ENCODE data around the genes SHROOM1 and VDAC1.

DNA sequence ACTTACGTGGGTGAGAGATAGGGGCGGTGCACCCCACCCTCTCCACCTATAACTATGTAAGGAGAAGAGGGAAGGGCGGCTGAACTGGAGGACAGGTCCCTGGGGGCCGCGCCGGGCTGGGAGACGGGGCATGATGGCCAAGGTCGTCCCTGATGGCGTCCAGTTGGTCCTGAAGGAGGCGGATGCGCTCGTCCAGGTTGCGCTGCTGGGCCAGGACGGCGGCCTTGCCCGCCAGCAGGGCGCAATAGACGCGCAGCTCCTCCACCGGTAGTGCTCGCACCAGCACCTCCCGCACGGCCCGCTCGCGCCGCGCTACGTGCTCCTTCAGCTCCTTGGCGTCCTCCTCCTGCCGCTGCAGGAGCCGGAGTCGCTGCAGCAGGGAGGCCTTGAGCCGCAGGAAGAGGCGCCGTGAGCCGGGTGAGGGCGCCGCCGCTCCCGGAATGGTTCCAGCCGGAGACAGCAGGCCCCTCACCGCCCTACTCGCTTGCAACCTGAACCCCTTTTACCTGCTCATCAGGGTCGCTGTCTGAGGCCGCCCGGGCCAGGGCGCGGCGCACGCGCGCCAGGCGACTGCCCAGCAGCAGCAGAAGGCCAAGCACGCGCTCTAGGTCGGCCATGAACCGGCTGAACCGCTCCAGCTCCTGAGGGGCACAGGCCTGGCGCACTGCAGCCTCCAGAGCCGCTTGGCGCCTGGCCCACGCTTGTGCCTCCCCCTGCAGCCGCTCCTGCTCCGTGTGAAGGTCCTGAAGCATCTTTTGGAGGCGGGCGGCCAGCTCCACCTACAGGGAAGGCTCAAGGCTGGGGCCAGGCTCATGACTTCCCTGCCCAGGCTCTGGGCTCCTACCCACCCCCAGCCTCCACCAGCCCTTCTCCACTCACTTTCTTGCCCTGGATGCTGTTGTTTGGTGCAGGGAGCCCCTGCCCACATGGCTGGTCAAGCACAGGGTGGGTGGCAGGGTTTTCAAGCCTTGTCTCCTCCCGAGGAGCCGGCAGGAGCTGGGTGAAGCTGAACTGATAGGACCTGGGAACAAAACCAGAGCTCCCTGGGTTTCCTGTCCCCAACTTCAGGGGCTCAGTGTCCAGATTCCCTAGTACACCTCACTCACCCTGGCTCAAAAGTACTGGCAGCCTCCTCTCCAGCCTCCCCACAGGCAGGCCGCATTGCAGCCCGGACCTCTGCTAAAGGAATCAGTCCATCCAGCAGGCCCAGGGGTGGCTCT, 7.3 kb downstream of the SHROOM1 start:
- RRBS, result 22% methylated on average over 30 of the region's 71 CpGs

DNA sequence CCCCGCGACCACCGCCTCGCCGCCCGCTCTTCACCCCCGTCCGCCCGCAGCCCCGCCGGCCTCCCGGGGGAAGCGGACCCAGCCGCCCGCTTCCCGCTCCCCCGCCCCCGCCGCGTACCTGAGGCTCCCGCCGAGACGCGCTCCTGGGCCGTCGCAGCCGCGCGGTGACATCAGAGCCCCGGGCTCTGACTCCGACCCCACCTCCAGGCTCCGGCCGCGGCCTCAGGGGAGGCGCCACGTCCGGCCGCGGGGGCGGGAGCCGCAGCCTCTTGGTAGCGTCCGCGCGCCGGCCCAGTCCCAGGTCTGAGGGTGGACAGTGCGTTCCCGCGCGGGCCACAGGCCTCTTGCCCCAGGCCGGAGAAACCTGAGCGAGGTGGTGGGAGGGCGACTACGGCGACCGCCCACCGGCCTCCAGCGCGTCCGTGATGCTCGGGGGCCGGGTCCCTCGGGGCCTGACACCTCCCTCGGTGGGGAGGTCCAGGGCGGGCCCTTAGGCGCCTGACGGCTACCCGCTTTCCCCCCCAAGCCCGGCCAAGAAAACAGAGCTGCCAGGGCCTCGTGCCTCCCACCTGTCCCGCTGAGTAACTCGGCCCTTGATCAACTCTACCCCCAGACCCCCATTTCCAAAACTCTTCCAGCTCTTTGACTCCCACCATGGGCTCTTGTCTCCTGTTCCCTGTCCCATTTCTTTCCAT, at the start of gene SHROOM1:
Gene SHROOM1 (minus strand): TSS at position 172 of the 695 bp plus-strand sequence.
- RRBS, result 4% methylated on average over 50 of the region's 72 CpGs

DNA sequence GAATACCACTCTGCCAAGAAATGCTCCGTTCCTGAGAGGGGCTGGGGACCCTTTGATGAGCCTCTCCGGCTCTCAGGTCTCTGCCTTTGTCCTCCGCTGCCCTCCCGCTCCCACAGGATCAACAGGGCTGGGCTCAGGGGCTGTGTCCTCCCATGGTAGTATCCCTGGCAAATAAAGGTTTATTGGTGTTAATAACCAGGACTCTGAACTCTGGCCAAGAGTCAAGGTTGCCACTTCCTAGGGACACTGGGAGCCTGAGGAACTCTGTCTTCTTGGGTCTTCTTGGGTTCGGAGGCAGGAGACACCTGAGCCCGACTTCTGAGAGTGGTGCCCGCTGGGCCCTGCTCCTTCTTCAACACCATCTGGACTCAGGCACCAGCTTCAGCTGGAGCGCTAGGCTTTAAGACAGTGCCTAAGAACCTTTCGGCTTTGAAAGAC, 1.0 kb upstream of the SHROOM1 start:
- RRBS, result no CpG with 5 or more reads among the region's 9 CpGs

DNA sequence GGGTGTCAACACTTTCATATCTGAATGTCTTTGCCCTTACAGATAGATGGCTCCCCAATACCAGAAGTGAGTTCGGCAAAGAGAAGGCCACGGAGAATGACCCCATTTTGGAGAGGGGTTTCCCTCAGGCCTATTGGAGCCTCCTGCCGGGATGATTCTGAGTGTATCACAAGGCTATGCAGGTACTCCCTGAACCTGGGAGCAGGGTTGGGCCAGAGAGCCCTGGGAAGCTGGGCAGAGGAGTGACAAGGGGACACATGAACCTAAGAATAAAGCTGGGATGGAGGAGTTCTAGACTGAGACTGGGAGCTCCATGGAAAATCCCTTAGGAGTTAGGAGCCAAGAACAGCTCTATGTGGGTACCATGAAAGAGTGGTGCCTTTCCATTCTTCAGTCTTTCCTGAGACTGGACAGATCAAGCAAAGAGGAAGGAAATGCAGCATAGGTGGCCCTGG, 467 bp downstream of the LEAP2 start:
- RRBS, result no CpG with 5 or more reads among the region's 3 CpGs

DNA sequence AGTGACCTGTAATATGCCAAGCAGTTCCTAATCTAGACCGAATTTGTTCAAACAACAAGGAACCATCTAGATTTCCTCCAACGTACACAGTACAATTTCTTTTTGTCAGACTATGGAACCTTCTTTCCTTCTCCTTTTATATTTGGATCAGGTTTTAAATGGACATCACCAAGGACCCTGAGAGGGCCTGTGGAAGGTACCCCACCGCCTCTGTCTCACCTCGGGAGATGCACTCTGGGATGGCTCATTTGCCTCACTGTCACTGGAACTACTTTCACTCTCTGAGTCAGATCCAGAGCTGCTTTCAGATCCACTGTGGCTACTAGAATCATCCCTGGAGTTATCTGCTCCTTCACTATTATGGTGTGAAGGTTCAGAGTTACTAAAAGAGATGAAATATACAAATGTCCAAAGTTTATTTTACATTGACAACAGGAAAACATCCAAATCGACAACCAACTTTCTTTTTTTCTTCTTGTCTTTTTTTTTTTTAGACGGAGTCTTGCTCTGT, 24.6 kb downstream of the LEAP2 start:
- RRBS, result no CpG with 5 or more reads among the region's 6 CpGs

GRCh38 chr5:132906813-132907991, 33.7 kb downstream of the LEAP2 start:
- RRBS, result no CpG with 5 or more reads among the region's 4 CpGs

- RRBS, result no CpG with 5 or more reads among the region's 13 CpGs
These were observed 59.3 kb downstream of the HSPA4 start for GRCh38 chr5:133111034-133111625.

DNA sequence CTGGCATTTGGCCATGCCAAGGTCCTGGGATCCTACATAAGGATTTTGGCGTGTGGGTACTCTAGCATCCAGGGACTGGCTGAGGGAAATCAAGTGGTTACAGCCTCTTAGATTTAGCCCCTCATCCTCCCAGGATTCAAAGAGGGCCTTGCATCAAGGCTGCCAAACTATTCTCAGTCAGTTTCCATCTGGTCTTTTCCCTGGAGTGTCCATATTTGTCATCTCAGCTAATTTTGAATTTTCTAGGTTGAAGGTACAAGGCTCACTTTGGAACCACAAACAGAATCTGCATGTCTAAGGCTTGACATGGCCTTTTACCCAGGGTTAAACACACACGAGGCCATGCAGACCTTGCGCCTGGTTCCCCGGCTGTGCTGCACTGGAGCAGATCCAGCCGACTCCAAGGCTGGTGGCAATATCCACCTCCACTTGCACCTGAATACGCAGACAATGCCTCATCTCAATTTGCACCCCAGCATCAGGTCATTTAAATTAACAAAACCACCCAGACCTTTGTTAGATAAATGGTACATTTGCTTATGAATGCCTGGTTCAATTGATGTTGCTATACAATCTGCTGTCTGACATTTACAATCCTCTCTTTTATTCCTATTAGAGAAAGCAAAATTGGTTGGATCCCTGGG, 276.1 kb downstream of the HSPA4 start:
- RRBS, result no CpG with 5 or more reads among the region's 6 CpGs

DNA sequence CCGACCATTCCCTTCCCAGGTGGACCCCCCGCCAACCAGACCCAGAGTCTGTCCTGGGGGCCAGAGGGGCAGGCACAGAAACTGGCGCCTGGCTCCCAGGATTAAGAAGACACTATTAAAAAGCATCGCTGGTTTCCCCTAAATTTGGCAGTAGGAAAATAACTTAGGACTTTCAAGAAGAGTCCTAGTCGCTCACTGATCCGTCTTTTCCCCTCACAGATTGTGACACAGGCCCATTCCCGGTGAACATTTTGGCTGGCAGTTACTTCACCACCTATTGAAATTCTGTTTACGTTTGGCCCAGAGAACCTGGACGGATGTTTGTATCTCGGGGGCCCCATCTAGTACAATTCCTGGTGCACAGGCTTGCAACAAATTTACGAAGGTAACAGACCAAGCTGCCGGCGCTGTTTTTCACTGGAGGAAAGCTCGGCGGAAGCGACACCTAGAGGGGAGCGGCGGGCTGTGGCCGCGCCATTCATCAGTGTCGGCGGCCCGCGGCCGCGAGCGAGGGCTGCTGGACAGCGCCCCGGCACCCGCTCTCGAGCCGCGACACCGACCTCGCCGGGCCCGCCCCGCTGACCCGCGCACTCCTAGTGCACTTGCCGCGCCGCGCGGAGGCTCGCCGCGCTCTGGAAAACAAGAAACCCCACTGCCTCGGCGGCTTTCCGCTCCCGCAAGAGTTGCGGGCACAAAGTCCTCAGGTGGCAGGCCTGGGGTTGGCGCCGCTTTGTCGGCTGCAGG, 1.5 kb downstream of the FSTL4 start:
- RRBS, result 1% methylated on average over 8 of the region's 56 CpGs

GRCh38 chr5:133935154-133935593, 33.3 kb downstream of the C5orf15 start:
- RRBS, result no CpG with 5 or more reads among the region's 4 CpGs

- RRBS, result no CpG with 5 or more reads among the region's 3 CpGs
These were observed 29.5 kb downstream of the C5orf15 start for GRCh38 chr5:133938825-133939400.

- RRBS, result 2% methylated on average over 37 of the region's 110 CpGs
These were observed at the start of gene VDAC1 for GRCh38 chr5:134004326-134005186. TSS of gene VDAC1 (minus strand) at chr5:134004975.

- RRBS, result no CpG with 5 or more reads among the region's 16 CpGs
These were observed 28.2 kb downstream of the TCF7 start for GRCh38 chr5:134142454-134143382.

- RRBS, result no CpG with 5 or more reads among the region's 4 CpGs
These were observed 22.0 kb downstream of the PPP2CA start for GRCh38 chr5:134203923-134204246.

DNA sequence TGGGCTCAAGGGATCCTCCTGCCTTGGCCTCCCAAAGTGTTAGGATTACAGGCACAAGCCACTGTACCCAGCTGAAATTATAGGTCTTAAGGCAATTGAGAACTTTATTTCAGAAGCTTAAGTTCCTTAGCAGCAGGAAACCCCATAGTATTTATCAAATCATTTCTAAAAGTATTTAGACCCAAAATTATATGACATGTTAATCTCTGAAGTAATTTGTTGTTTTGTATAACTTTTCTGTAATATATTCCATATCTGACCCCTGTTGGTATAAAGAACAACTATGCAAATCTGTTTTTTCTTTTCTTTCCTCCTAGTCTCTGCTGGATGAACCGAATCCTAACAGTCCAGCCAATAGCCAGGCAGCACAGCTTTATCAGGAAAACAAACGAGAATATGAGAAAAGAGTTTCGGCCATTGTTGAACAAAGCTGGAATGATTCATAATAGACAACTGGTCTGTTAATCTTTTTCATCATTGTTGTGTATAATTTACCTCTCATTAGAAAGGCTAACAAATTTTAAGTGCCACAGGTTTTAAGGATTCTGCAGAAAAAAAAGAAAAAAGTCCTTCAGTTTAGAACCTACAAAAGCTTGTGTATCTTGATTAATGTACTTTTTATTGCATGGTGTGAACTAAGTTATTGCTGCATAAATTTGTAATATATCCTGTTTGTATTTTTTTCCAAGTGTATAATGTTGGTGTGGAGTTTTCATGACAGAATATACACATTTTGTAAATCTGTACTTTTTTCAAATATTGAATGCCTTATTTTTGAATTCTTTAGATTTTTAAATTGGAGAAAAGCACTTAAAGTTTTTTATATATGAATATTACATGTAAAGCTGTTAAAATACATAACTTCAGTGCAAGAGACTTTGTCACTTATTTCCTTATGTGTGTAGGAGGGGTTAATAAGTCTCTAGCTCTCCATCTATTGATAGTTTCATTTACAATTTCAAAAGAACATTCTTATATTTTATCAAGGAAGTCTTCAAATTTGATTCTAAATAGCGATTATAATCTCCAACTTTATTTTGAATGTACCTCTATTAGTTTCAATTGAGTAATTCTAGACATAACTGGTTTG, 18.9 kb downstream of the UBE2B start:
- RRBS, result no CpG with 5 or more reads among the region's 4 CpGs

GRCh38 chr5:134507379-134508014, 18.0 kb upstream of the JADE2 start:
- RRBS, result no CpG with 5 or more reads among the region's 14 CpGs

GRCh38 chr5:134527938-134528664, 2.6 kb downstream of the JADE2 start:
- RRBS, result 6% methylated on average over 2 of the region's 17 CpGs

DNA sequence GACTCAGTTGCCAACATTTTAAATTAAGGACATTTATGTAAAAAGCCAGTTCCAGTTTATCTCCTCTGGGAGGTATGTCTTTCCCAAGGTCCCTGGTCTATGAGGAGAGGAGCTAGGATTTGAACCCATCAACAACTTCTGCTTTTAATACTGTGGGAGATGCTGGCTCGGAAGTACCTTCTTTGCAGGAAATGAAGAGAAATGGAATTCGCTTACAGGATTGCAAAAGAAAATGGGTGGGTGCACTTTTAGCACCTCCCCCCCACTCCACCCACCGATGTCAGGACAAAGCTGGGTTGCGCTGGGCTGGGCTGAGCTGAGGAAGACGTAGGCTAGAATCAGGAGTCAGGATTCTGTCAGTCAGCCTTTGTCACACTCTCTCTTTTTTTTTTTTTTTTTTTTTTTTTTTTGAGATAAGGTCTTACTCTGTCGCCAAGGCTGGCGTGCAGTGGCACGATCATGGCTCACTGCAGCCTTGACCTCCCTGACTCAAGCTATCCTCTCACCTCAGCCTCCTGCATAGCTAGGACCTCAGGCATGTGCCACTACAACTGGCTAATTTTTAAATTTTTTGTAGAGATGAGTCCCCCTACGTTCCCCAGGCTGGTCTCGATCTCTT, 8.0 kb downstream of the JADE2 start:
- RRBS, result no CpG with 5 or more reads among the region's 10 CpGs

- RRBS, result no CpG with 5 or more reads among the region's 4 CpGs
These were observed 16.3 kb downstream of the JADE2 start for GRCh38 chr5:134541780-134542127.